ENCODE results near the gene VTI1A.

GRCh38 chr10:112261257-112261592, 22.0 kb upstream of the TECTB start:
- RAMPAGE, total RNA = no peak

DNA sequence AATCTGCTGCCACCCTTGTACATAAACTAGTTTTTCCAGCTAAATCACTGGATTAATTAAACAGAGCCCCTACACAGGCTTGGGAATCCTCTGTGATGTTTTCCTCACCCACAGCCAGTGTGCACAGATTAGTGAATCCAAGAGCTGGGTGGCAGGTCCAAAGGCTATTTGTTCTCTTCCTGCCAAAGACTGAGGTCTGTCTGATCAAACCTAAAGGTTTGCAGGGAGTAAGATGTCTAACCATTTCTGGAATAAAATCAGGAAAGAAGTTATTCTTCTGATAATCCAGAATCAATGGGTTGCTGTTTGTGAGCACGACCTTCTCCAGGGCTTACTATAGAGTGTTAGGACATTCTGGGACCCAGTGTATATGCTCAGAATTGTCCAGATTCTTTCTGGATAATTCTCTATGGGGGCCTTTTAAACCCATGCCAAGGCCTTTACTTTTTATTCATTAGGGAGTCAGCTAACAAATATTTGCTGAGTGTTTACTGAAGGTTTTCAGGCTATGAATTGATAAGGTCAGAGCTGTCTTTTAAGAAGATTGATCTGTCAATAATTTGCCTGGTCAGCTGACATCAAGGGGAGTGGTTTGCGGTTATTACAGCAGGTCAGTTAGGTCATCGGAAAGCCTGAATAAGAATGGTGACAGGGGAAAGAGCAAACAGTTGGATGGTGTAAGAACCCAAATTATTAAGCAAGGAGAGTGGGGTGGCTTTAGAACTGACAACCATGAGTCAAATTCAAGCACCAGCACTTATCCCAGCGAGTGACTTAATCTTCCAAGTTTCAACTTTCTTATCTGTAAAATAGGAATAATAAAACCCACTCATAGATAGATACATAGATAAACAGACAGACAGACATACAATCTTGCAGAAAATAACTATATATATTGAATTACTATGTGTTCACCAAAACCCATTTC, 7.5 kb upstream of the TECTB start:
- RAMPAGE, total RNA = no peak

GRCh38 chr10:112375855-112376530, 2.1 kb downstream of the ACSL5 start:
- RAMPAGE, total RNA = no peak

DNA sequence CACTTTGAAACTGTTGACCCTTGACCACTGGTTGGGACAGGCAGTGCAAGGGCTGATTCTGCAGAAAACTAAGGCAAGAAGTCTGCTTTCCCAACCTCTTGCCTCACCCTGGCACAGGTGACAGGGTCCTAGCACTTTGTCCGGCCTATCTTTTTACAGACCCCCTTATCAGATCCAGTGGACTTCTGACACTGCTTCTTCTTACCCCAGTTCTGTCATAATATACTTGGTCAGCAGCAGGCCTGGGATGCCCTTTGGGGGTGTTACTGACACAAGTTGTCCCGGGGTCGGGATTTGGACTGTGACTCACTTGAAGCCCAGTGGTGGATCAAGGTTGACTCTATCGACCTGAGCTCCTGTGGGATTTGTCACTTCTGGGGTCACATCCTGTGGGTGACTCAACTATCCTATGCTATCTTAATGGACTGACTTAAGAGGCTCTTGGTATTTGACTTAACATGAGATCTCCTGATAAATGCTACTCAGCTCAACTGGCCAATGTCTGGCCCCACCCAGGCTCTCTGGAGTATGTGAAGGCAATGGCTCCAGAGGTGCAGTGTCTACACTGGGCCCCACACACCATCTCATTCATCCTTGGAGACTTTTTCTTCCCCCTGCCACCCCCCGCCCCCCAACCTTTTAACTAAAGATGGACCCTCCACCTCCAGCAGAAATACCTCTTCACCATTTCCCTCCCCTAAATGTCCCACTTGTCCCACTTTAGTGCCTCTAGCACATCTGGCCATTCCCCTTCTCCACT, 6.1 kb downstream of the ACSL5 start:
- RAMPAGE, total RNA = no peak

DNA sequence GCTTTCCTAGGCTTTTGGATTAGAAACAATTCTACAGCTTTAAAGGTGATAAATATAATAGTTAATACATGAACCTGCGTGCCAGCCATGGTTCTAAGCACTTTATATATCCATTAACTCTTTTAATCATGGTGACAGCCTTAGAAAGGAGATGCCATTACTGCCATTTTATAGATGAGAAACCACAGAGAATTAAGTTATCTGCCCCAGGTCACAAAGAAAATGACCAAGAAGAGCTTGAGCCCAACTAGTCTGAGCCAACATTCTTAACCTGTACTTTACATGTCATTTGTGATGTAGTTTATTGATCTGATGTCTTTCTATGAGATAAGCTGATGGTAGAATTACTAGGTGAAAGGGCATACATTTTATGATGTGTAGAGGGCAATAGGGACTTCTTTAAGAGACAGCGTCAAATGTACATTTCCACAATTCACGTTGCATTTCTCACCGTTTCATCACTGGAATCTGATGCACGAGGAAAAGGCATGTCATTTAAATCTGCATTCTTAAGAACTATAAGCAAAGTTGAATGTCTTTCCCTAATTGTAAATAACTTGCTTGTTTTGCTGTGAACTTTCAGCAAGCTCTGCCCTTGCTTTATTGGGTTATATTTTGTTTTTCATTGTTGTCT, 11.3 kb downstream of the ACSL5 start:
- RAMPAGE, total RNA = no peak

- RAMPAGE, total RNA = no peak
Measured at GRCh38 chr10:112392927-112393140, 18.9 kb downstream of the ACSL5 start.

GRCh38 chr10:112446646-112447920, at the start of gene VTI1A:
VTI1A (plus strand) TSS chr10:112447215.
- RAMPAGE, total RNA = start-site peak on the minus strand at chr10:112446916-112446940, 41 and 60 reads in 2 replicates

GRCh38 chr10:112577882-112578253, 130.9 kb downstream of the VTI1A start:
- RAMPAGE, total RNA = no peak

- RAMPAGE, total RNA = no peak
Measured at GRCh38 chr10:112689063-112689497, 242.1 kb downstream of the VTI1A start.

DNA sequence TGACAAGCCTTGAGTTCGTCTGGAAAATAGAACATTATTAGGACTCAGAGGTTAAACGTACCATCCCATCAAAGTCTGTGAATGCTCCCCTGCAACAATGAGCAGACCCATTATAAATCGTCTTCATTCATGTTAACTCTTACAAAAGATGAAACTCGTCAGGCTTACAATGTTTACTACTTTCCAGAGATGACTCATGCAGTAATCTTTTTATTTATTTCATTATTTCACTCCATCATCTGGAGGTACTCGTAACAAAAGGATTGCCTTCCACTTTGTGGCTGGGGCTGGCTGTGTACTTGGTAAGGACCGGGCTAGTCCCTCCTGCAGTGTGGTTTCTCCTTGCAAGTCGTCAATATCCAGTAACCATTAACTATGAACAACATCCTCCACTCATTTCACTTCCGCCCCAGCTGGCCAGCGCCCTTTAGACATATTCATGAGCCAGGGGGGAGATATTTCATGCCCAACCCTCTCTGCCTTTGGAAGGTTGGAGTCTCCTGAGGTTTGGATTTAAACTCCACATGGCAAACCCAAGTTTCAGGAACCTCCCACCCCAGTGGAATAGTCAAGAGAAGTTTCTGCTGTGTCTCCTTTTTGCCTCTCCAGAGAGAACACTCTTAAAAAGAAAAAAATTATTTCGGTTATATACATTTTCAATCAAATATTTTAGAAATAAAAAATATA, 206.8 kb upstream of the TCF7L2 start:
- RAMPAGE, total RNA = no peak

DNA sequence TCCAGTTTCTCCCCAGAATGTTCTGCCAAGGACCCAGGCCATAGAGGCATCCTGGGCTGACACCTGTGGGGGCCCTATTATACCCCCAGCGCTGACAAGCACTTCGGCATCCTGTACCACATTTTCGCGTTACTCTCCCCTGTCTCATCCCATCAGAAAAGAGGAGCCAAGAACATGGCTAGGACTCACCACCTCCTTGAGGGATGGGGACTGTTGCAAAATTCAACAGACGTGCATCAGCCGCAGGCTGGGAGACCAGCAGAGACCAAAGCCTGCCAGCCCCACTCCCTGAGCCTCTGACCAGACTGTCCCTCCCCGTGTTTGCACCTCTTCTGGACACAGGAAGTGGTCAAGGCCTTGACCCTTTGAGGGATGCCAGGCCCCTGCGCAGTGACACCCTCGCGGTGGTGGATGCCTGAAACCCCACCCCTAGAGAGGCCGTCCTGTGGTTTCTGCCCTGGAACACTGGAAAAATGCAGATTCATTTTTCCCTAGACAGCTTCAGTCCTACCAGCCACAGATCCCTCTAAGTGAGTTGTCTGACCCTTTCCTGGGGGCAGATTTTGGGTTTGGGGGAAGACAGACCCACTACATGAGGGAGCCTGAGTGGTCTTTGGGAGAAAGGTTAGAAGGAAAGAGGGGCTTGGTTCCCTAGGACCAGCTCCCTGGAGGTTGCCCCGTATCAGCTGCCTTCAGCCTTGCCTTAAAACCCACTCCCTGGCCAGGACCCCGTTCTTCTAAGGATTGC, 128.3 kb upstream of the TCF7L2 start:
- RAMPAGE, total RNA = no peak

DNA sequence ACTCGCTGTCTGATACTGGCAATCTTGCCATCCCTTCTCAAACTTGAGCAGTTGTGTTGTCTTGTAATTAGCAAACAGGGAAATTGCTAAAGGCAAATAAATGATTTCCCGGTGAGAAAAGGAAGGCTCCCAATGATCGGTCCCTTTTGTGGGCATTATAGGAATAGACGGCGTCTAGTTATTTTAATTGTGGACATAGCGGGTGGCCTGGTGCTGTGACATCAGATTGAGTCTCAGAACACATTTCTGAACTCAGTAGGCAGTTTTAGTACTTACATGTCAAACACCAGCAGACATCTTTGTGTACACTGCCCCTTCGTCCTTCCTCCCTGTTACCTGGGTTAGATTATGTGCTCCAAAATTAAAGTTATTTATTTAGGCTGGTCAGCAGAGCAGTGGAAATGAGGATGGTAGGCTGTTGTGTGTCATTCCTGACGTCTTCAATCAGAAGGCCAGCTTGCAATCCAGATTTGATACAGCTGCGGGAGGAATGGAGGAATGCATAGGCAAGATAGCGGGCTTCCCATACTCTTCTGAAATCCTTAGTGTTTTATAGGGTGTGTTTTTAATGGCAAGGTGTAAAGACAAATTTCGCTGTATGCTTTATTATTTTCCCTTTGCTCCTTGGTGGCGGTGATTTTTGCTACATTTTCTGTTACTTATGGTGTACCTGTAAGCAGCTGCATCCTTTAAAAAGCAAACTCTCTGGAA, 3.7 kb downstream of the TCF7L2 start:
- RAMPAGE, total RNA = no peak

GRCh38 chr10:113043915-113045077, 94.2 kb downstream of the TCF7L2 start:
- RAMPAGE, total RNA = no peak

- RAMPAGE, total RNA = no peak
Measured at GRCh38 chr10:113113800-113114798, 164.1 kb downstream of the TCF7L2 start.

- RAMPAGE, total RNA = no peak
Measured at GRCh38 chr10:113126468-113127078, 176.5 kb downstream of the TCF7L2 start.

- RAMPAGE, total RNA = no peak
Measured at GRCh38 chr10:113166449-113167031, 216.5 kb downstream of the TCF7L2 start.

- RAMPAGE, total RNA = no peak
Measured at GRCh38 chr10:113362485-113363094, 190.3 kb upstream of the HABP2 start.

DNA sequence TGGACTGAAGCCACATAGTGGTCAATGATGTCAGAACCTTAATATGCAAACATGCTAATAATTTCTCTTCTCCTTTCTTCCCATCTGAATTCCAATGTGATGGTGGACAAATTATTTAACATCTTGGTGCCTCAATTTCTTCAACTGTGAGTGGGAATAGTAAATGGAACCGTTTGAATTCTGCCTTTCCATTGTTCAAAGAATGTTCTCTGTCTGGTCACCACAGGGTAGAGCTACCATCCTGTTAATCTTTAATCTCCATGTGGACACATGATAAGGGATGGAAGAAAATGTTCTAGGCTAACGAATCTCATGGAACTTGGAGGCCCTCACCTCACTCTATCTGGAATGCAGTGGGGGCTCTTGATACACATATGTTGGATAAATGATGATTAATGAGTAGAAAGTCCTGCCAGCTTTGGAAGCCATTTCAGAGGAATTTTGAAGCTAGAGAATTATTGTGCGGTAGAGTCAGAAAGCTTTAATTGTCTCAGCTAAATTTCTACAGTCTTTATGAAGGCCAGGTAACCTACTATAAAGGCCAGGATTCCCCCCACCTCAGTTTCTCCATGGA, 118.5 kb upstream of the HABP2 start:
- RAMPAGE, total RNA = no peak

DNA sequence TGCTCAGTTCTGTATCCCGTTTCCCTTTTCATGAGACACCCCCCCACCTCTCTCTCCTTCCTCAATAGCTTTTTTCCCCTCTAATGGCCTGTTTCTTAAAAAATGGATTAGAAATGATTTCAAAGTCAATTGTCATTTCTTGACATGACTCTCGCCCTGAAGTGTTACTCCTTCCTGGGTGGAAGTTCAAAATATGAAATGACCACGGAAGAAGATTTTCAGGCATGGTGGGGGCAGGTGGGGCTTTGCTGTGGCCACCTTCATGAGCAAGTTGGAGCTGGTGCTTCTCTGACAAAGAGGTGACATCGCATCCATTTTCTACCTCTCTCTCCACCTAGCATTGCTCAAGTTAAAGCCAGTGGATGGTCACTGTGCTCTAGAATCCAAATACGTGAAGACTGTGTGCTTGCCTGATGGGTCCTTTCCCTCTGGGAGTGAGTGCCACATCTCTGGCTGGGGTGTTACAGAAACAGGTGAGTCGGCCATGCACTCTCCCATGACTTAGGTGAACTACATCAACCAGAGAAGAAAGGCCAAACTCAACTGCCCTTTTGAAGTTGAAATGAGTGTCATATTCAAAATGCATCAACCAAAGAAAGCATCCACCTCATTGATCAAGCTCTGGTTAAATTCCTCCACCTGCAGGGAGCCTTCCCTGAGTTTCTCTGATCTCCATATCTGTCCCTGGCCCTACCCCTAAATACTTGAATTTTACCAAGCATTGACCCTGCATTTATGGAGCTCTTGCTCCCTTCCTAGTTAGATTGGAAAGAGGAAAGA, 31.1 kb downstream of the HABP2 start:
- RAMPAGE, total RNA = no peak

GRCh38 chr10:113603068-113603772, 50.4 kb downstream of the HABP2 start:
- RAMPAGE, total RNA = no peak

Data from foreskin keratinocyte (primary cell).